Jejunum (tissue), 1 donor: ENCODE results near the genes SSUH2 and CIDEC.

DNA sequence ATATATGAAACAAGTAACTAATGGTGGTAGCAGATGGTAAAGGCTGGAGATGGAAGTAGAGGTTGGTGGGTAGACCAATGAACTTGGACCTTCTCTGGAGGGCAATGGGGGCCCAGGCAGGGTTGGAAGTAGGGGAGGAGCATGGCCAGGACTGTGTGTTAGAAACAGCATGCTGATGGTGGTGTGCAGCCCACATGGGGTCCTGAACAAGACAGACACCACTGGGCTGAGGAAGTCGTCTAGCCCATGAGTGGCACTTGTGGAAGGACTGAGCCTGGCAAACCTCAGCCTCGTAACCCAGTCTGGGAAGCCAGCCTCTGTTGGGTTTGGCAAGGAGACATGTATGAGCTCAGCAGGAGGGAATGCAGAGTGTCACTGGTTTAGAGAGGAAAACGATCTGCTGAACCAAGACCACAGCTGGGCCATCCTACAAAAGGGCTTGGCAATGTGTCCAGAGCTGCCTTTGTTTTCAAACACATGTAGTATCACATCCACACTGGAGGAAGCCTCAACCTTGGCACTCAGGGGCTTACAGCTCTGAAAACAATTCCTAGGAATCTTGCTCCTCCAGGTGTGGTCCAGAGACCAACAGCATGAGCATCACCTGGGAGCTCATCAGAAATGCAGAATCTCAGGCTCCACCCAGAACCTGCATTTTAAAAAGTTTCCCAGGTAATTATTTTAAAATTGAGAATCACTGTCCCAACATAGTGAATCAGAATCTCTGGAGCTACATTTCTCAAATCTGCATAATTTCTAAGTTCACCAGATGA lies 18.3 kb upstream of the LMCD1 start:
- PRO-cap, result no peak

GRCh38 chr3:8494232-8494770 lies 7.3 kb upstream of the LMCD1 start:
- PRO-cap, result no peak

DNA sequence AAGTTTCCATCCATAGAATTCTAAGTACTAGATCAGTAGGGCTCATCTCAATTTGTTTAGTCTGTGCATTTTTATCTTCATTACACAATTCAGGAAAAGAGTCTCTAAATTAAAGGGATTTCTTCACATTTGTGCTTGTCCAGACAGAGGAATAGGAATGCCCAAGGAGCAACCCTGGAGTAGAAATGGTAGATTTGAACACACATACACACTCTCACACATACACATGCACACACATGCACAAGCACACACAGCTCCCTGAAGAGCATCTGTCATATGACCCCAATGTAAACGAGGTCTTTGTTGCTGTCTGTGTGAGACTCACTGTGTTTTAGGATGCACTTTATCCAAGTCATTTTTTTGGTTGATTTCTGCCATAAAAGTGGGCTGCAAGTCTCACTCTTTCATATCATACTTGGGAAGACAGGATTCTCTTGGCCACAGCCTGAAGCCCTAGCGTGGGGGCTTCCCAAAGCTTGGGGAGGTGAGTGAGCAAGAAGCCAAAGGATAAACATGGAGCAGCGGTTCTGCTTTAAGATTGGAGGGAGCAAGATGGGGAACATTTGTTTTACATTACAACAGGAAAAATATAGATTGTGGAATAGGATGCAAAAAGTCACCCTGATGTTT lies 21.6 kb downstream of the LMCD1 start:
- PRO-cap, result no peak

DNA sequence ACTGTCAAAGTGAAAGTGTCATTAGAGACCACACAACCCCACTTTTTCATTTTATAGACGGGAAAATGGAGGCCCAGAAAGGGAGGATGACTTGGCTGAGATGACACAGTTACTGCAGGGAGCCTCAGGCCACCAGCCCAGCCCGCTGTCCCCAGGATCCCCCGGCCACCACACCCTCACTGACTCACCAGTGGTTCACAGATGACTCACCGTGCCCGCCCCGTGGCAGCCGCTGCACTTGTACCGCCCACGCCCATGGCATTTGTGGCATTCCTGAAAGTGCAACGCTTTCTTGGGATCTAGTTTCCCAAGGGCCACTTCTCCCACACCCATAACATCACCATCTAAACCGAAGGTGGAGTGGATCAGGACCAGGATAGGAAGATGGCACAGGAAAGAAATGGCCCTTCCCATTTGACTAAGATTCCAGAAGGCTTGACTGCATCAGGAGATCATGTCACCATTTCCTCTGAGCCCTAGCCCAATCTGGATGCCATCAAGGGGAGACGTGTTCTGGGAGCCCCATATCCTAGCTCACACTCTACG lies 15.1 kb downstream of the SSUH2 start:
- PRO-cap, result bidirectional peak, plus-strand start at position 297 of the sequence, minus-strand start at position 181 of the sequence

DNA sequence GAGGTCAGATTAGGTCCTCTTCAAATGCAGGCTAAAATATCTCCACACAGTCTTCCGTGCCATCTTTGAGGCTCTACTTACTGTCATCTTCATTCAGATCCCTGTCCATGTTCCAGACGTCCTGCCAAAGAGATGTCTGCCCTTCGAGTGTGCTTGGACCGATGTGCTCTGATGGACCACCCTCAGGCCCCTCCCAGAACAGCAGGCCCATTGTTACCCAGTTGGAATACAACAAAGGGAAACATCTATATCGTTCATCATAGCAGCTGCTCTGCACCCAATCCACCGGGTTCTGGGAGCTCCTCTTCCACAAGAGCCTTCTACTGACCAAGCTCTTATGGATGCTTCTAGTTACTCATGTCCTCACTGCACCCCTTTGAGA lies at the start of gene SSUH2:
TSS of gene SSUH2 (minus strand) at position 149 of the 382 bp plus-strand sequence.
- PRO-cap, result no peak

DNA sequence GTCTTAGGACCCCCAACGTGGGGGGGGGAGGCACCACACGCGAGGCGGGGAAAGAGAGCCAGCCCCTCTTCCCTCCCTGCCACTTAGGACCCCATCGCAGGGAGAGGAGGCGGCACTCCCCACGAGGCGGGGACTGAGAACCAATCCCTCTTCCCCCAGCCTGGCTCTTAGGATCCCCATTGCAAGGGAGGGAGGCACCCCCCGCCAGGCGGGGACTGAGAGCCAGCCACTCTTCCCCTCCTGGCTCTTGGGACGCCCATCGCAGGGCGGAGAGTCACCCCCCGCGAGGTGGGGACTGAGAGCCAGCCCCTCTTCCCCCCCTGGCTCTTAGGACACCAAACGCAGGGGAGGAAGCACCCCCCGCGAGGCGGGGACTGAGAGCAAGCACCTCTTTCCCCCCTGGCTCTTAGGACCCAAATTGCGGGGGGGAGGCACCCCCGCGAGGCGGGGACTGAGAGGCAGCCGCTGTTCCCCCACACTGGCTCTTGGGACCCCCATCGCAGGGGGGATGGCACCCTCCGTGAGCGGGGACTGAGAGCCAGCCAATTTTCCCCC lies 34.2 kb upstream of the SSUH2 start:
- PRO-cap, result no peak

GRCh38 chr3:9389415-9390754 lies 7.5 kb upstream of the SETD5 start:
- PRO-cap, result no peak

- PRO-cap, result bidirectional peak, plus-strand start at chr3:9396873, minus-strand start at chr3:9396678; bidirectional peak, plus-strand start at chr3:9396954, minus-strand start at chr3:9396988; bidirectional peak, plus-strand start at chr3:9397177, minus-strand start at chr3:9397237
These were observed 710 bp upstream of the SETD5 start for GRCh38 chr3:9396507-9397303.

DNA sequence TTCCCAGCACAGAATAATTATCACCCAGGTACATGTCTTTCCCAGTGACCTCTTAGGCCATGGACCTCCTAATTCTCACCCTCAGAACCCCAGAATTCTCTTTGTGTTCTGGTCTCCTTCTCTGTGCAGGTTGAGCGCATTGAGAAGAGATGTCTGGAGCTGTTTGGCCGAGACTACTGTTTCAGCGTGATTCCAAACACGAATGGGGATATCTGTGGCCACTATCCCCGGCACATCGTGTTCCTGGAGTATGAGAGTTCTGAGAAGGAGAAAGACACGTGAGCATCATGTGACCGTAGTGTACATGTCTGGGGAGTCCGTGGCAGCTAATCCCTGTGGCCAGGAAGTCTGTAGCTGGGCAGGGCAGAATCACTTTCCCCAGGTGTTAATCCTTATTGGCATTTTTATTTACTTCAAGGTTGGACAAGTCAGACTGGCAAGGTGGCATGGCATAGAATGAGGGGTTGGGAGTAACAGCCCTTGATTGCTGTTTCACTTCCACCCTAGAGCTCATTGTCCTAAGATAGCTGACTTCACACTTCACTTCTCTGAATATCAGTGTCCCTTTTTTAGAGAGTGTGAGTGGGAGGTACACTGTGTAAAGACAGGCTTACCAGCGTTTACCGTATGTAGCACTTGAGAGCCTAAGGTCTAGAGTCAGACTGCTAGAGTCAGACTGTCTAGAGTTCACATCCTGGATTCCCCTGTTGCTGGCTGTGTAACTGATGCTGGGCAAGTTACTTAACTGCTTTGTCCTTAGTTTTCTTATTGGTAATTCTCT lies 4.4 kb downstream of the MTMR14 start:
- PRO-cap, result no peak

GRCh38 chr3:9766941-9767400 lies 2.8 kb downstream of the CAMK1 start:
- PRO-cap, result no peak

DNA sequence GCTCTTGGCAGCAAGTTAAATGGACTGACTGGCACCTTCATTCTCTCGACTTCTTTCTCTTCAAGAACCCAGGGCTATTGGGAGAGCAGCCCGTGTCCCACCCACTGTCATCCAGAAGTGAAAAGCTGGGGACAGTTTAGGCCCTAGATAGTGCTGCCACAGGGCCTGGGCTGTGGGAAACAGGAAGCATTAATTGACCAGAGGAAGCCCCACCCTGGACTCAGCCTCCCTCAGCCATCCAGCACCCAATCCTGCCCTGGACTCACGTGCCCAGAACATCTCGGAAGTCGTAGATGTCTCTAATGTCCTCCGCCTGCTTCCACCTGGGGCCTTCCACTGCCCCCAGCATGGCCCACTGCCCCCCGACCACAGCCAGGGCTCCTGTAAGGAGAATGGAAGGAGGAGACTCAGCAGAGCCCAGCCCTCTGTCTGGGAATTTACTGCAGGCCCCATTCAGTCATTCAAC lies 2.3 kb downstream of the CAMK1 start:
- PRO-cap, result unidirectional peak, minus-strand start at position 119 of the sequence

- PRO-cap, result no peak
These were observed 10.0 kb downstream of the TADA3 start for GRCh38 chr3:9782084-9782780.

GRCh38 chr3:9880056-9880690 lies at the start of gene CIDEC:
TSS of gene CIDEC (minus strand) at chr3:9880253.
- PRO-cap, result no peak

- PRO-cap, result unidirectional peak, minus-strand start at chr3:9899052
These were observed 3.8 kb upstream of the IL17RE start for GRCh38 chr3:9898799-9899223.

DNA sequence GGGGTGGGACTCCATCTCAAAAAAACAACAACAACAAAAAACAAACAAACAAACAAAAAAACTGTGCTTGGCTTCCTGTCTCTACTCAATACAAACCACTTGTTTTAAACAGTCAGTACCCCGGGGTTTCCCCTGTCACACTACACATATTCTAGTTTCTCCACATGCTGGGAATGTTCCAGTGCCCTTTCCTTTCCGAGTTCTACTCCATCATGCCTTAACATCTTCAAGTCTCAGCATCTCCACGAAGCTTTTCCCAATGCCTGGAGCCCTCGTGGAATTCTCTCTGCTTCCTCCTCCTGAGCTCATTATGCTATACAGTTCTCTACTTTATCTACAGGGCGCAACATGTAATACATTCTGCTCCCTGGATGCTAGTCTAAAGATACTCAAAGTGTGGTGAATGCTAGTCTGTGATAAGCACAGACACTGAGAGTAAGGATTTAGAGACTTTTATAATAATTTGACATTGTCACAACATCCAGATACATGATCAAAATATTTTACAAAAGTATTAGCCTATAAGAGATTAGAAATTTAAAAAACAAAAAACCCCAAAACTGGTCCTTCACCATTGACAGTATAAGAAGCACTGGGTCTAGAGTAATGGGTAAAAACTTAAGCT lies 7.7 kb downstream of the EMC3 start:
- PRO-cap, result no peak

GRCh38 chr3:10006580-10006992 lies 19.7 kb upstream of the FANCD2 start:
- PRO-cap, result no peak

DNA sequence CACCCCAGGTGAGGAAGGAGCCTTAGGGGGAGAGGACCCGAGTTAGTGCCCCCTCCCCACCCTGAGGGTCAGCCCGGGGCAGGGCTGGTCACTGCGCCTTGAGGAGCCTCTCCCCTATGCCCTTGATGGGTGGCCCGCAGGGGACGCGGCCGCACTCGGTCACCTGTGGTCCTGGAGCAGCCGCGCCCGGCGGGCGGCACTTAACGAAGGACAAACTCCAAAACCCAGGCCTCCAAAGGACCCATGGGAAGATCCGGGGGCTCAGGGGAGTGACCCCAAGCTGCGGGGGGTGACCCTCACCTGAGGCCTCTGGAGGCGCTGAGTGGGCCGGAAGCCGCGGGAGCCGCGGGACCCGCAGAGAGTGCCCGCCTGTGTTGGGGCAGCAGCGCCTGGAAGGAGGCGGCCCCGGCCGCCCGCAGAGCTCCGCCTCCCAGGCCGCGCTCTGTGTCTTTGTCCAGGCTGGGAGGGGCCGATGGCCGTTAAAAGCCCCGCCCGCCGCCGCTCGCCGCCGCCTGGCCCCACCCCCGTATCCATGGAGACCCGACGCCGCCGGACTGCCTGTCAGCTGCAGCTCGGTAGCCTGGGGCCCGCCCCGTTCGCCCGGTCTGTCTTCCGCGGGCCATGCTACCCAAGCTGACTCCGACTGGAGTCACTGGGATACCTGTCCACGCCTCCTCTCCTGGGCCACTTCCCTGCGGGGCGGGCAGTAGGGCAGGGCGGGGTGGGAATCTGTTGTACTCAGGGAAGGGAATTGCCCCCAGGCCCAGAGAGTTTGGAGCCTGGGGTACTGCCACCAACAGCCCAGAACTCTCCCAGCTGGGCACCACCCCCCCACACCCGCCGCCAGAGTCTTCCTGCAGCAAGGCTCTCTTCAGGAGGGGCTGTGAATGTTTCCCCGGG lies 15.3 kb upstream of the FANCD2 start:
- PRO-cap, result bidirectional peak, plus-strand start at position 636 of the sequence, minus-strand start at position 446 of the sequence

DNA sequence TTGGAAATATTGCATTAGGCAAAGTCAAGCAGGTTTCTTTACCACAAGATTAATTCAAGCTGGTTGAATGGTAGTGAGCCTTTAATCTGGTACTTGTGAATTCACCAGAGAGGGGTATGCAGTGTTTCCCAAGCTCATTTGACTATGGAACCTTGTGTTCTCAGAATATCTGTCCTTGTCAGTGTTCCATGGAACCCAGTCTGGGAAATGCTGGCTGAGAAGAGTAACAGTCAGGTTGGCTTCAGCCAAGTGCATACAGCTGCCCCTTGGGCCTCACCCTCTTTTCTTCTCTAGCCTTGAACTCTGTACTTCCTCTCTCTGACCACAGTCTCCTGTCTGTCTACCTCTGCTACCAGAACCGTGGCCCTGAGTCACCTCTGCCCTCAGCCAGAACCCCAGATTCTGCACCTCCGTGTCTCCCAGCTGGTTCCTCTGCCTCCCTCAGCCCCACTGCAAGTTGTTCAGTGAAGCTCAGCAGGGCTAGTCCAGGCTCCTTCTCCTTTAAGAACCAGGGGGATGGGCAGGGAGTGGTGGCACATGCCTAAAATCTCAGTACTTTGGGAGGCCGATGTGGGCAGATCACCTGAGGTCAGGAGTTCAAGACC lies 24.6 kb upstream of the TATDN2 start:
- PRO-cap, result no peak

GRCh38 chr3:10248306-10248414 lies 99 bp upstream of the TATDN2 start:
- PRO-cap, result no peak

- PRO-cap, result no peak
These were observed 31.1 kb downstream of the ATP2B2 start for GRCh38 chr3:10474260-10474795.